ENCODE measurements around a stretch of chr14.

DNA sequence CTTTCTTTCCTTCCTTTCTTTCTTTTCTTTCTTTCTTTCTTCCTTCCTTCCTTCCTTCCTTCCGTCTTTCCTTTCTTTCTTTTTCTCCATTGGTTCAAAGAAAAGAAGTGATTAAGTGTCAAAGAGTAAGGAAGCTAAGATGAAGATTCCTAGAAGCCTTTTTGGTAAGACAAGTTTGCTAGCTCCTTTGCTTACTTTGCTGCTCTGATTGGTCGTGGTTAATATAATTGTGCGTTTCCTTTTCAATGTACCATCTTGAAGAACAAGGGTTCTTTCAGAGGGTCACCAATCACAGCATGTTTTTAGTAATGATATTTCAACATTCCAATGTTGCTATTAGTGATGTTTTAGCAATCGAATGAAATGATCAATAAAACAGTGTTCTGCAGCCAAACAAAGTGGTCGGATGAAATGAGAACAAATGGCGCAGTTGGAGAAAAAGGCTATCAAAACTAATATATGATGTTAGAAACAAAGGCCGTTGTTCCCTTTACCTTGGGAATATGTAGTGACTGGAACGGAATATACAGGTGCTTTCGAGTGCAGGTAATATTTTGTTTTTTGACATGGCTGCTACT is 828.7 kb downstream of the GALC start:
- PRO-cap = no peak
CAGE:
- cytosol, long polyA plus RNA = no peak
- long polyA plus RNA = no peak
- nucleus, long polyA plus RNA = no peak

DNA sequence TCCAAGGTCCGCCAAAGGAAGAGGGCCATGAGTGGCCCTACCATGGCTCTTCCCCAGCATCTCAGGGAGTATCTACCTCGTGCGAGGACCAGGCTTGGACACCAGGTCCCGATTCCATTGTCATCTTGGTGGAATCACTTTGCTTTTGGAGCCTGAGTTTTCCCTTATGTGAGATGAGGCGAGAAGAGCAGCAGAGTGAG is 358 bp upstream of the GALC start:
- PRO-cap = no peak
CAGE:
- cytosol, long polyA plus RNA = no peak
- long polyA plus RNA = no peak
- nucleus, long polyA plus RNA = no peak

GRCh38 chr14:88129825-88130640 is 125.1 kb downstream of the GPR65 start:
- PRO-cap = no peak
CAGE:
- cytosol, long polyA plus RNA = no peak
- long polyA plus RNA = no peak
- nucleus, long polyA plus RNA = no peak

GRCh38 chr14:88270737-88271198 is 52.3 kb downstream of the KCNK10 start:
- PRO-cap = no peak
CAGE:
- cytosol, long polyA plus RNA = no peak
- long polyA plus RNA = no peak
- nucleus, long polyA plus RNA = no peak

DNA sequence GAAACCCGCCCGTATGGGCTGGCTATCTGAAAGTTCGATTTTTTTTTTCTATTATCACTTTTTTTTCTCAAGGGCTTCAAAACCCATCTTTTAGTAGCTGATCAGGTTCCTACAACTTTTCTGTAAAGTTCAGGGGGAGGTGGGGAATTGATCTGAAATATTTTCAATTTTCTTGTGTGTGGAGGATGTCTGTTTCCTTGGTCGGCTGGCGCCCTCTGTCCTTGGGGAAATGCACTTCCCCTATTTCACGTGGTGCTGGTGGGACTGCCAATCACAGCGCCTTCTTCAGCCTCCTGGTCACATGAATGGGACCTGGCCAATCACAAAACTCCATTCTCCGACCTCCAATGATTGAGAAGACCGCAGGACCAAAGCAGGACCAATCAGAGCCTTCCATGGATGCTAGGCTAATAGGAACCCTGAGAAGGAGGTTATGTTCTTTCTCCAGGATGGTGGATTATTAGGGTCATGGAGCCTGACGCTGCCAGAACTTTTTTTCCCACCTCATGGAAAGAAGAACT is 188.6 kb downstream of the TTC8 start:
- PRO-cap = no peak
CAGE:
- cytosol, long polyA plus RNA = no peak
- long polyA plus RNA = no peak
- nucleus, long polyA plus RNA = no peak

DNA sequence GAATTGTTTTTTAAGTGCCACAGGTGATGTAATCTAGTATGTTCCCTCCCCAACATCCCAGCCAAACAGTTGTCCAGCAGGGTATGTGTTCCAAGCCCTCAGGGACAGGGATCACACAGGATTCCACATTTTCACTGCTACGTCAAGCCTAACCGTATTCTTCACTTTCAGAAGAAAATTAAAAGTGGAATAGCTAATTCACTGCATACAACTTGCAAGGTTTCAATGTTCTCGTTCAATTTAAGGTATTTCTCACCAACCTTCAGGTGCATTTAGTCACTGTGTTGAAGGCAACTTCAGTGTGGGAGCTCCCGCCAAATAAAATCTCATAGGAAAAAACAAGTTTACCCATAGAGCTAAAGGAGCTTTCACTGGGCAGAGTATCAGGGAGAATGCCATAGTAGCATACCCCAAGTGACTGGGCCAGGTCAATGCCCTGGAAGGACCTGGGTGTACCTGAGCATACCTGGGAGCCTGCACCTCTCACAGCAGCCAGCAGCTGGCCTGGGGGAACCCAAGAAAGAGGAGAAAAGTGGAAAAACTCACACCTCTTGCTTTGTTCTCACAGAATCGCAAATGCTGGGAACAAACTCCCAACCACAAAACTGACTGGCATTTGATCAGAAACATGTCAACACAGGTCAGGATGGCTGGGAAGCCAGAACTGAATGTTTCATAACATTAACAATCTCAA is 8.3 kb downstream of the FOXN3 start:
- PRO-cap = no peak
CAGE:
- cytosol, long polyA plus RNA = no peak
- long polyA plus RNA = no peak
- nucleus, long polyA plus RNA = no peak

GRCh38 chr14:89481069-89481532 is 64.1 kb upstream of the FOXN3 start:
- PRO-cap = no peak
CAGE:
- cytosol, long polyA plus RNA = no peak
- long polyA plus RNA = no peak
- nucleus, long polyA plus RNA = no peak

DNA sequence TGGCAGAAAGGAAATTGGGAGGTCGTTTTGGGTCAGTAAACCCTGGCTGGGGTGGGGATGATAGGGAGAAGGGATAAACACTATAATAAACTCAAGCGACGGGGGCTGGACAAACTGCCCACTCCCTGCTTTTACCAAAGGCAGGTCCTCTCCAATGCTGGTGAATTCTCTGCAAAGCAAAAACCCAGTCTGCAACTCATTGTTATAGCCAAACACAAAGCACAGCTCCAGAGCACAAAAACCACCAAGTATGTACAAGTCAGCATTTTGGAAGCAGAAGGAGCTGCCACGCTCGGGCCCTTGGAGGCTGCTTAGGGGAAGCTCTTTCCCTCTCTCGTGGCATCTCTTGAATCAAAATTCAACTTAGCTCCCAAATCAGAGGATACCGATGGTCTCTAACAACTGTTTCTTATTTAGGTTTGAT is 158.3 kb upstream of the FOXN3 start:
- PRO-cap = no peak
CAGE:
- cytosol, long polyA plus RNA = no peak
- long polyA plus RNA = no peak
- nucleus, long polyA plus RNA = no peak

- PRO-cap = no peak
CAGE:
- cytosol, long polyA plus RNA = no peak
- long polyA plus RNA = no peak
- nucleus, long polyA plus RNA = no peak
Measured at GRCh38 chr14:90381954-90382600, 14.8 kb upstream of the CALM1 start.

DNA sequence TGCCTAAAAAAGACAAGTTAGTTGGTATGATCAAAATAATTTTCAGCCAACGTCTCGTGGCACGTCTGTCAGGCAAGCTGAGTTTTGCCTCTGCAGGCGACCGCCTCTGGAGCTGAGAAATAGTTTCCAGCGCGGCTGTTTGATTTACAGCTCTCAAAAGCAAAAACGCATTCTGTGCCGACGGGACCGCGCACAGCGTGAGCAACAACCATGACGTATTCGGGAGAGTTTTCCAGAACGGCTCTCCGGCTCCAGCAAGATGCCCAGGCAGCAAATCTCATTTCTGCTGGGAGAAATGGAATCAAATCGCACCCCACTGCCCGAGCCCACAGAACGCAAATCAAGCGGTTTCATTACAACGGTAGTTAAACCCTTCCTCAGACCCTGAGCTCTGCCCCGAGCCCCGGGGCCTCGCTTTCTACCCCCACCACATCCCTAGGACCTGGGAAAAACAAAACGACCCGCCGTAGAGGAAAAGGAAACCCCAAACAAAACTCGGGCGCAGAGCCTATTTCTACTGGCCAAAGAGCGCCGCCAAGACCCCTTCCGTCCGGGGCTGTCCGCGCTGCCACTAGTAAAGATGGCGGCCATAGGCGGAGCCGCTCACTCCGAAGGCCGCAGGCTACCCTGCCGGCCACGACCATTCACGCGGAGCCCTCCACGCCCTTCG is 14.1 kb upstream of the CALM1 start:
- PRO-cap = no peak
CAGE:
- cytosol, long polyA plus RNA = no peak
- long polyA plus RNA = no peak
- nucleus, long polyA plus RNA = no peak

DNA sequence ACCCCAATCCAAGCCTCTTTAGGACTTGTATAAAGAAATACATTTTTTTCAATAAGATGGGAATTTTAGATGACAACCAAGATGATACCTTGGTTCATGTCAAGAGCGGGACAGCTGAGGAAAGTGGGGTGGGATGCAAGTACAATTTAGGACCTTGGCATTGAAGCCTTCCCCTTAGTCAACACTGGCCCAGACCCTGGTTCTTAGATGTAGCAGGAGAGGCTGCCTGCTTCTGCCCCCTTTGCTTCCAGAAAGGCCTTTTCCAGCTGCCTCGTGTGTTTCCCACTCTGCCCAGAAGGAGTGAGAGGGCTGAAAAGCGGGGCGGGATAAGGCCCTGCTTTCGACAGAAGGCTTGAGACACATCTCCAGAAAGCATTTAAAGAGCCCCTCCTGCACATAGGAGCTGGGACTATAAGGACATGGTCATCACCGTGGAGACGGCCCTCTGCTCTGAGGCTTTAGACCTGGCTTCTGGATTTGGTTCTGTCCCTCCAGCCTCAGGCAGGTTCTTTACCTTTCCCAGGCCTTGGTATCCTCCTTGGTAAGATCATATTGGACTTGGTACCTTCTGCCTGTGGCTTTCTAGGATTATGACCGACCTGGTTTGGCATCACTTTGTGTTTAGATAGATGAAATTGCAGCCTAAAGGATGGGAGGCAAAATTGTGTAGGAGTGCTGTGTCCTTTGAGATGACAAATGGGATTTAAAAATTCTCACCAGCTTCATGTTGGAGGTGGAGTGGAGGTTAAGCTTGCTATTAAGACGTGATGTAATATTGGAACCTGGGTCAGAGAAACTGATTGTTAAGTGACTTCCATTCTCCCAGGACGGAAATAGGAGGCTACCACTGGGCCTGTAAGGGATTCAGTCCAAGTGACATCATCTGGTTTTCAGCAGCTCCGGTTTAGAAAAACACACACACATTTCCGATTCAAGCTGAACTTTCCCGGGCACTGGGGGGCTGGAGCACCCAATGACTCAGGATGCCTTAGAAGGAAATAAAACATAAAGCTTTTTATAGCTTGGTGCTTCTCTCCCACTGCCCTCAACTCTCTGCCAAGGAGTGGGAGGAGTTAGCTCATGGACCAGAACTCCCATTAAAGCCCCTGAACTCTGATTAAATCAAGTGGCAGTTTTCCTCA is 12.1 kb downstream of the CALM1 start:
- PRO-cap = no peak
CAGE:
- cytosol, long polyA plus RNA = no peak
- long polyA plus RNA = no peak
- nucleus, long polyA plus RNA = no peak

DNA sequence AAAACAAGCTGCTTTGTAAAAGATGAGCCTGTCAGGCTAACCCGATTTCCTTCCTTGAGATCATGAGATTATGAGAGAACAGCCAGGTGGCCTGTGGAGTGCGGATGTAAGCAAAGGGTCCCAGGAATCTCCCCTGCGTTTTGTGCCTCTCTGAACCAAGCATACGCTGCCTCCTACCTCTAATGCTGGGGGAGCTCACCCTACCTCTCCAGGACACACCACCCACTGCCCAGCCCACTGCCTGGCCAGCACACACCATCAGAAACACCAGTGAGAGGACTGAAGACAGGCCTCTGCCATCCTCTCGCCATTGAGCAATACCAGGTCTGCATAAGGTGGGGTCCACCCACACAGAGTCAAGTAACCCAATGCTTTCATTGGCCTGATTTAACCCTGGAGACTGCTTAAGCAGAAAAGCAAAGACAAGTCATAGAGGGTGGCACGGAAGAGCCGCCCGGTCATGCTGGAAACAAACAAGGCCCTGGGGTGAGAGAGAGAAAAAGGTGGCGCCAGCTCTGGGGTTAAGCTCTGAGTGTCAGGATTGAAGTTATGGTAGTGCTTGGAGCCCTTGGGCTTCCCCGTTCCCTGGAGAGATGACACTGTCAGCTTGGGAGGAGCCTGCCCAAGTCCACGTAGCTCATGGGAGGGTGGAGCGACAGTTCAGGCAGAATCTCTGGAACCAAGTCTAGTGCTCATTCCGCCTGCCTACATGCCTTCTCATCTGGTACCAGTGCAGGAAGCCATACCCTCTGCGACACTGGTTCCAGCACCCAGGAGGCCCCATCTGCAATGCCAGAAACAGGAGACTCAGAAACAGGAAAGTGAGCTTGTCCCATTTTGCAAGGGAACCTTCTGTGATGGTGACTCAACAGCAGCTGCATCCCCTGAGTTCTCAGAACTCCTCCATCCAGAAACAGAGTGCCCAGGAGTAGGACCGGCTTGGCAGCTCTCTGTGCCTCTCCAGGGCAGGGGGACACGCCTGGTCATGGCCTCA is 46.7 kb downstream of the CALM1 start:
- PRO-cap = no peak
CAGE:
- cytosol, long polyA plus RNA = no peak
- long polyA plus RNA = no peak
- nucleus, long polyA plus RNA = no peak

DNA sequence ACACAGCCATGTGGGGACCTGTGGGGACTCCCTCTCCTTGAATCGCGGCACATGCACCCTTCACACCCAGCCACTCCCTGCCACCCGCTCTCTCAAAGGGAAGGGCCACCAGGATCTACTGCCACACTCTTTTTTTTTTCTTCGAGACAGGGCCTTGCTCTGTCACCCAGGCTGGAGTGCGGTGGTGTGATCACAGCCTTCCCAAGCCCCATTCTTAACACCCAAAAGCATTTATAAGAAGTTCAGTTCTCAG is 120.8 kb downstream of the CALM1 start:
- PRO-cap = no peak
CAGE:
- cytosol, long polyA plus RNA = no peak
- long polyA plus RNA = no peak
- nucleus, long polyA plus RNA = no peak

- PRO-cap = no peak
CAGE:
- cytosol, long polyA plus RNA = no peak
- long polyA plus RNA = no peak
- nucleus, long polyA plus RNA = no peak
Measured at GRCh38 chr14:90536535-90537315, 139.9 kb downstream of the CALM1 start.

DNA sequence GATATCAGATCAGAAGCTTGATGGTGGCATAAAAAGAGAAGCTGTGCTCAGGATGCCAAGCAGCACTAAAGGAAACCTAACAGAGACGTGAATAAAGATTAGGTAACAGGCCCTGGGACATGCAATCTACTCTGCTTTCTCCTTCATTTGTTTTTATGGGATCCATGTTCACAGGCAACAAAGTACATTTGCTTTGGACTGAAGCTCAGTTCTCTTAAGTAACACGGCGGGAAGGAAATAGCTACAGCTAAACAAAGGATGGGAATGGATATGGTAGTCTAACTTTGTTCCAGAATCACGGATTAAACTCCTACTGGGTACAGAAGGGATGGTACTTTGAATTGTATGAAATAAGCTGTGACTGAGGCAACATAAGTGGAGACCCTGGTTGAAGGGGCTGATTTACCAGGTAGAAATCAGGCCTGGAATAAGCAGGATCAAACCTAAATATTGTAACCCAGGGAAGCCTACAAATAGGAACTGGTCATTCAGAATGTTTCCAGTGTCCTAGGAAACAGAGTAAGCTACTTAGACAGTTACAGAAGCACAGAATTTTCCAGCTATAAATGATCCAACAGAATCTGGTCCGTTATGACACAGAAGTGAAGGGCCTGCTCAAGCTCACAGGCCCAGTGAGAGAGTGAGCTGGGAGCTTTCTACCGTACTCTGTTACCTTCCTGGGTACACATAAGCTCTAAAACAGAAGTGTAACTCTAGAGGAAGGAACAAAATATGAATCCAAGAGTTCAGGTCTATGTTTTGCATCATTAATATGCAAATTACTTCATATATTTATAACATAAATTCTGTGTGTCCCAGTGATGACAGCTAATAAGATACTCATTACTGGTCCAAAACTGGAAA is 119.2 kb downstream of the TTC7B start:
- PRO-cap = no peak
CAGE:
- cytosol, long polyA plus RNA = no peak
- long polyA plus RNA = no peak
- nucleus, long polyA plus RNA = no peak

DNA sequence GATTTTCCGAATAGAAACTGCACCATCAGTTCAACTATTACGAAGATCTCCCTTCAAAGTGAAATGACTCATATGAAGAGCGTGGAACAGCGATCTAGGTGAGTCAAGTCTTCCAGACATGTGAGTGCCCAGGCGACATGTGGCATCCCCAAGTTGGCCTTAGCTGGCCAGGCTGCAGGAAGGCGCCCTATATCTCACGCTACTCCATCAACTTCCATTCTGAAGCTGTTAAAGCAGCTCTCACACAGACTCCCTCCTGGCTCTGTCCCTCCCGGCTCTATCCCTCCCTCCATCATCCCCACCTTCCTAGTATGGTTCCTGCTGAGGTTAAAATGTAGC is 94.3 kb downstream of the TTC7B start:
- PRO-cap = no peak
CAGE:
- cytosol, long polyA plus RNA = no peak
- long polyA plus RNA = no peak
- nucleus, long polyA plus RNA = no peak

GRCh38 chr14:90726624-90727223 is 89.5 kb downstream of the TTC7B start:
- PRO-cap = no peak
CAGE:
- cytosol, long polyA plus RNA = no peak
- long polyA plus RNA = no peak
- nucleus, long polyA plus RNA = no peak

DNA sequence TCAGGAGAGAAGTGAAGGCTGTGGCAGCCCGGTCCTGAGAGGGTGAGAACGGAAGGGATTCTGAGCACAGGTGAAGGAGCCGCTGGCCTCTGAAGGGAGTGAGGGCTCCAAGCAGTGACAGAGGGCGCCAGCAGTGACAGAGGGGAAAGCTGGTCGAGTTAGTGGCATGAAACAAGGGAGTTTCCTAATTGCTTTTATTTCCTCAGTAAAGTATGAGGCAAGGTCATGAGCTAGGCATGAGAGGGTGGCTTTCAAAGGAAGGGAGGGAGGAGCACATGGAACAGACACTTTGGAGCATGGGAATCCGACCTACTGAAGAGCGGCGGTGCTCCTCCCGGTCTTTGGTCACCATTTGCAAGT is 13.9 kb downstream of the TTC7B start:
- PRO-cap = no peak
CAGE:
- cytosol, long polyA plus RNA = no peak
- long polyA plus RNA = no peak
- nucleus, long polyA plus RNA = no peak

GRCh38 chr14:90812070-90812482 is 4.2 kb downstream of the TTC7B start:
- PRO-cap = no peak
CAGE:
- cytosol, long polyA plus RNA = no peak
- long polyA plus RNA = no peak
- nucleus, long polyA plus RNA = no peak

GRCh38 chr14:90850507-90851002 is 34.3 kb upstream of the TTC7B start:
- PRO-cap = no peak
CAGE:
- cytosol, long polyA plus RNA = no peak
- long polyA plus RNA = no peak
- nucleus, long polyA plus RNA = no peak

Data from A549 (cell line).